Pulmonary lymph node (tissue), 1 donor: ENCODE data around the genes ASB2 and IFI27L1.

DNA sequence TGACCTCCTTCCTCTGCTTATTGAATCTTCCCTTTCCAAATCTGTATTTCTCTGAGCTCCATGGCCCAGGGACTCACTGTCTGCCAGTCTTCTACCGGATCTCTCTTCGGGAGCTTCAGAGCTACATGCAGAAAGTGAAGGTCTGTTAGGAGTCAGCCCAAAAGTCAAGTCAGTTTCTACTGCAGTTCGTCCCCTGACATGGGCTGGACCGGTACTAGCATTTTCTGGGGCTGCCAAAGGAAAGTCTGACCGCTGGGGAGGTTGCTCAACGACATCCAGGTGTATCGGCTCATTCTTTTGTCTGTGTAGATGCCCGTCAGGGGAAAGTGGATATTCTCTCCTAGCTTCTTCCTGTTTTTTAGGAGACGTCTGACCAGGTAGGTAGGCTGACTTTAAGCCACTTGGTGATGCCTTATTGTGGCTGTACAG is 35.3 kb downstream of the UBR7 start:
- PRO-cap: no peak

DNA sequence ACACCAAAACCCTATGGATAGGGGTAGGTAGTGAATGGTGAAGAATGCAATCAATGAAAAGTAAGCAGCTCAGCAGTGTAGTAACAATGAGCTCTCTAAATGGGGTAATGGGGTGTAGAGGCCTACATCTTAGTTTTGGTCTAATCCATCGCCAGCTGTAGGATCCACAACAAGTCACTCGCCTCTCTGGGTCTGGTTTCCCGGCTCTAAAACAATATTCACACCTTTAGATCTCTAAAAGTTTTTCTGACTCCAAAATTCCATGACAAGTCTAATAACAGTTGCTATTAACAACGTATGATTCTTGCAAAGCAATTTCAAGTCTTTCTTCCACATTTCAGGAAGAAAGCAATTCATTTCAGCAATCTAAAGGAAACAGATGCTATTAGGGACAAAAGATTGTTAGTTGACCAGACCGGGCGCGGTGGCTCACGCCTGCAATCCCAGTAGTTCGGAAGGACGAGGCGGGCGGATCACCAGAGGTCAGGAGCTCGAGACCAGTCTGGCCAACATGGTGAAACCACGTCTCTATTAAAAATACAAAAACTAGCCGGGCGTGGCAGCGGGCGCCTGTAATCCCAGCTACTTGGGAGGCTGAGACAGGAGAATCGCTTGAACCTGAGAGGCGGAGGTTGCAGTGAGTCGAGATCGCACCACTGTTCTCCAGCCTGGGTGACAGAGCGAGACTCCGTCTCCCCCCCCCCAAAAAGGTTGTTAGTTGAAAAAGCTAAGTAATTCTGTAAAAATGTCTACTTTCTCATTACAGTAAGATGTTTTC is 1.5 kb downstream of the BTBD7 start:
- PRO-cap: no peak

DNA sequence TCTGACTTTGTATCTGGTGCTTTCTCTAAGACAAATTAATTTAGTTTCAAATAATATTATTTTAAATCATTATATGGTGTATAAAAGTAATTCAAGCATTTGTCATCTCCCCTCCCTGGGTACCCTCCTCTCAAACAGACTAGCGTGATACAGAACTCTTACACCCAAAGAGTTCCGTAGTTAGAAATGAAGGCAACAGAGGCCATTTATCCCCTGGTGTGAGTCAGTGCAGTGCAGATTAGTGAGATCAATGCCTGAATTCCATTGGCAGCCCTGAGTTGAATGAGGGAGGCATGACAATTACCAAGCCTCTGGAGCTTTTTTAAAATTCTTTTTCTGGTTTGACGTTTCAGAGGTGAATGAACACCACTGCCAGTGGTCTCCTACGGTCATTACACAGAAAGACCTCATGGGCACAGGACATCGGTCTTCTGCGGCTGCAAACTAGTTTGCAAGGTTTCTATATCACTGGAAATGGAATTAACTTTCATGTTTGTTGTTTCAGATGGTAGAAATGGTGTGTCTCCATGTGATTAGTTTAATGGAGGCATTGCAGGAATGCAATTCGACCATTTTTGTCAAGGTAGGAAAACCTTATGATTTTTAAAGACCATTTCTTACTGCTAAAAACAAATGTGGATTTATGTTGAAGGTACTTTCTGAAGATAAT is 94.3 kb downstream of the PRIMA1 start:
- PRO-cap: no peak

- PRO-cap: no peak
Observed at GRCh38 chr14:93743908-93744640, 44.2 kb downstream of the PRIMA1 start.

GRCh38 chr14:93955511-93956504 is 20.6 kb downstream of the ASB2 start:
- PRO-cap: no peak

DNA sequence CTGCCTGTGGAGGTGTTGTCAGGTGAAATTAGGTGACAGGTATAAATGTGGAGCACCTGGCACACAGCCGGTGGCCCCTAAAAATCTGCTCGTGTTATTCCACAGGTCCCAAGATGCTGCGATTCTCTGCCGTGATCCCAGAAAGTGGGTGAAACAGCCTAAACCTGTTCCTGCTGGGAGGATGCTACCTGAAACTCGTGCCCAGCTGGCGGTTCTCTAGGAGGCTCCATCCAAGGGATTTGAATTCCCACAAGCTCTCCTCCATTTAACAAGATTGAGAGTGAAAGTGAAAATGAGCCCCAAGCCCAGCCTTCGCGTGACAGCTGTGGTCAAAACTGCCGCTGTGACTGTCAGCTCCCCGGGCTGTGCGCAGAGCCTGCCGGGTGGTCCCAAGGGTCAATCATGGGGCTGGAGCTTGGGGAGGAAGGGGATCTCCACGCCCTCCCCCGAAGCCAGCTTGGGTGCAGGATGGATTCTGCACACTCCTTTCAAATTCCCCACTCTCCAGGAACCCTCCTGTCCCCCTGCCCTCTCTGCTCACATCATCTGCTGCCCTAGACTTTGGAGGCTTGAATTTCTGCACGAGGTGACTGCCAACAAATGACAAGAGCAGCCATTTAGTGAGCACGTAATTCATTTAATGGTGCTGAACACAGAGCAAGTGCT is 5.4 kb downstream of the ASB2 start:
- PRO-cap: no peak

DNA sequence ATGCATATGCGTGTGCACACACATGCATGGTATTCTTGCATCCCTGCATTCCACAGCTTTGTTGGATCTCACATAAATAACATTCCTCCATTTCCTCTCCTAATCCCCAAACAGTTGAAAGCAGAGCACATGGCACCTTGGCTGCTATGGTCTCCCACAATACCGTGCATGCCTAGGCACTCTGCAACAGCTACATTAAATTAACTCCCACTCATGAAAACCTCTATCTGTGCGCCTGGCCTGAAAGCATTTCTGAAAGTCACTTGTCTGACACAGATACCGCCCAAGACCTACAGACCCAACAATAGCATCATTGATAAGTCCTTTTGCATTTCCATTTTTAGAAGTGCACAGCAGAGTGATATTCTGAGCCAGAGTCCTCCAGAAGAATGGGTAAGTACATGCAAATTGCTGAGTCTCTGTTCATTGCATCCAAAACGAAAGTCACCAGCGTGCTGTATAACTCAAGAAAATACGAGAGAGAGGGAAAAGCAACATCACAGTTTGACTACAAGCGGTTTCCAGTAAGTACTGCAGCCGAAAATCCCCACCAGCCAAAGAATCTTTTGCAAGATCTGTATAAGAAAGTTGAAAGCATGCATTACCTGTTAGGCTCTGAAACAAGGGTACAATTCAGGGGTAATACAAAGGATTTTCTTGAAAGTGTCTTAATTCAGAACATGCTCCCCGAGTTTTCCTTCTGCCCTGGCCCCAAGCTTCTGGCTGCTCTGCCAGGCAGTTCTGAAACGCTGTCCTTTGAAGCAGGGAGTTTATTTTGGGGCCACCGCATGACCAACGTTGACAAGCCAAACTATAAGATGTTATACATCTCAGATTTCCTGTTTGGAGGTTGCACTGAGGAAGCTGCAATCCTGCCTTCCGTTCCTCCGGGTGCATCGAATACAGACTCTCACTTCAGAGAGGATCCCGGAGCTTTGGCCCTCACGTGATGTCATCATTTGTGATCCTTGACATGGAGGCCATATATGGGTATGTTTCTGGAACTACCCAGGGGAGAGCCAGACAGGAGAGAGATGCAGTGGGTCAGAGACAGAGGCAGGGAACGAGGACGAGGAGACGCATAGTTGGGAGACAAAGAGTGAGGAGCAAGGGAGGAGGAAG is at the start of gene ASB2:
TSS of gene ASB2 (minus strand) at position 742 of the 1,122 bp plus-strand sequence.
- PRO-cap: bidirectional peak, plus-strand start at position 467 of the sequence, minus-strand start at position 261 of the sequence; bidirectional peak, plus-strand start at position 1,053 of the sequence, minus-strand start at position 895 of the sequence

DNA sequence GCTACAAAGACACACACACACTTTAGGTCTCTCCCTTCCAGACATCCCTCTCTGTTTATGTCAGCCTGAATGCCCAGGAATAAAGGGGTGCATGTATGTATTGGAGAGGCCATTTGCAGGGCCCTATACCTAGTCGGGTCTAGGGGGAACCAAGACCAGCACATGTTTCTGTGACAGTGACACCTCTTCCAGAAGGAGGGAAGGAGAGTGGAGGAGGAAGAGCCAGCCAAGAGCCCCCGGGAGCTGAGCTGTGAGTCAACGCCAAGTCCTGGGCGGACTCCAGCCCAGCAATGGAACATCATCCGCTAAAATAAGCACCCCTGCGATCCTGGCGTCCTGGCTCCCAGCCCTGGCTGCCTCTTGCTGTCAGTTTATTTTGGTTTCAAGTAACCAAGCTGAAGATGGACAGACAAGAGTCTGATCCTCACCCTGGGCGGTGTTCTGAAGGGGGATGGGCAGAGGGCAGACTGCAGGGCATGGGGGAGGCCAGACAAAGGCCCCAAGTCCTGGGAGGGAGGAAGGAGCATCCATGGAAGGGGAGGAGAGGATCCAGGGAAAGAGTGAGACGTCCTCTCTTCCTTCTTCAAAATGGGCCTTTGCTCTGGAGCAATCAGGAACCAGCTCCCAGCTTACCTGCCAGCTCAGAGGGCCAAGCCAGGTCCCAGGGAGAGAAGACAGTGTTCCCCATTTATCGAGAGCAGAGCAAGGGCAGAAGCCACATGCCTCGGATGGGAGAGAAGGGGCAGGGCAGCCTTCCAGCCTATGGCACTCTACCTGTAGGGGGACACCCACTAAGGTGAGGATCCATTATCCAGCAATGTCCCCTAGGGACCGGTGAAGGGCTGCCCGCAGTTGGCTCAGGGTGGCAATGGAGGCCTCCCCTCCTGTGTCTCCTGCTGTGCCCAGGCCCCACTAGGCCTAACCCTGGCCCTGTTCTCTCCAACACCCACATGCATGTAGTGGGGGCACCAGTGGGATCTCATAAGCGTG is 4.6 kb upstream of the ASB2 start:
- PRO-cap: no peak

- PRO-cap: bidirectional peak, plus-strand start at chr14:94081310, minus-strand start at chr14:94081156
Observed at GRCh38 chr14:94081032-94081824, at the start of gene IFI27L1. TSS of gene IFI27L1 (plus strand) at chr14:94081310.

- PRO-cap: no peak
Observed at GRCh38 chr14:94162085-94162301, 12.1 kb upstream of the PPP4R4 start.

GRCh38 chr14:94289937-94290756 is 2.9 kb downstream of the SERPINA10 start:
- PRO-cap: no peak

- PRO-cap: no peak
Observed at GRCh38 chr14:94345655-94346145, 22.6 kb upstream of the SERPINA6 start.

DNA sequence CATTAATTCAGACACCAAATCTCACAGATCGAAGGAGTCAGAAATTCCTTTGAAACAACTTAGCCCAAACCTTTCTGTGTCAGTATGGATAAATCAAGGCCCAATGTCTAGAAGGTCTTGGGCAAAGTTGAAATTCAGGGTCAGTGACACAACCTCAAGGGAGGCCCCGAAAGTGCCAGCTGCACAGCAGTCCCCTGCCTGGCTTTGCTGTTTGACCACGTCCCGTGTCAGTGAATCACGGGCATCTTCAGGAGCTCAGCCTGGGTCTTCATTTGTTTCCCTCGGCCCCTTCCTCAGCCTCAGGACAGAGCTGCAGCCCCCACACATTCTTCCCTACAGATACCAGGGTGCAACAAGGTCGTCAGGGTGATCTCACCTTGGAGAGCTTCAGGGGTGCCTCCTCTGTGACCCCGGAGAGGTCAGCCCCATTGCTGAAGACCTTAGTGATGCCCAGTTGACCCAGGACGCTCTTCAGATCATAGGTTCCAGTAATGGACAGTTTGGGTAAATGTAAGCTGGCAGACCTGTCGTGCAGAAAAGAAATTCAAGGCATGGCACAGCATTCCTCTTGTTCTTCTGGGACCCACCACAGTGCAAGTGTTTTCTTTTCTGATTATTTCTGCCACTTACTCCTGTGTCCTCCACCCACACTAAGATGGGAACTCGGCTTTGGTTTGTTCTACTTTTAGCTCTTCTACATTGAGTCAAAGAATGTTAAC is 9.2 kb downstream of the SERPINA1 start:
- PRO-cap: no peak

DNA sequence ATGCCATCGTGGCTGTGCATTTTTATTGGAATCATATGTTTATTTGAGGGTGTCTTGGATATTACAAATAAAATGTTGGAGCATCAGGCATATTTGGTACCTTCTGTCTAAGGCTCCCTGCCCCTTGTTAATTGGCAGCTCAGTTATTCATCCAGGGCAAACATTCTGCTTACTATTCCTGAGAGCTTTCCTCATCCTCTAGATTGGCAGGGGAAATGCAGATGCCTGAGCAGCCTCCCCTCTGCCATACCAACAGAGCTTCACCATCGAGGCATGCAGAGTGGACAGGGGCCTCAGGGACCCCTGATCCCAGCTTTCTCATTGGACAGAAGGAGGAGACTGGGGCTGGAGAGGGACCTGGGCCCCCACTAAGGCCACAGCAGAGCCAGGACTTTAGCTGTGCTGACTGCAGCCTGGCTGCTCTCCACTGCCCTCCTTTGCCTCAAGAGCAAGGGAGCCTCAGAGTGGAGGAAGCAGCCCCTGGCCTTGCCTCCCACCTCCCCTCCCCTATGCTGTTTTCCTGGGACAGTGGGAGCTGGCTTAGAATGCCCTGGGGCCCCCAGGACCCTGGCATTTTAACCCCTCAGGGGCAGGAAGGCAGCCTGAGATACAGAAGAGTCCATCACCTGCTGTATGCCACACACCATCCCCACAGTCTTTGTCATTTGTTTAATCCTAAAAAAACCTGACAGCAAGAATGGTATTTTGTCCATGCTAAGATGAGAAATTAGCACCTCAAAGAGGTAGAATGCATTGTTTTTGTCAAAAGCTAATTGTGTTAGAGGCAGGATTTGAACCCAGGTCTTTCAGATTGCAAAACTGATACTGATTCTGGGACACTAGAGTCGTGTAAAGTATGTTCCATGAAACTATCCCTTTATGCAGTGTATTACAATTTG is 6.8 kb downstream of the SERPINA1 start:
- PRO-cap: no peak

DNA sequence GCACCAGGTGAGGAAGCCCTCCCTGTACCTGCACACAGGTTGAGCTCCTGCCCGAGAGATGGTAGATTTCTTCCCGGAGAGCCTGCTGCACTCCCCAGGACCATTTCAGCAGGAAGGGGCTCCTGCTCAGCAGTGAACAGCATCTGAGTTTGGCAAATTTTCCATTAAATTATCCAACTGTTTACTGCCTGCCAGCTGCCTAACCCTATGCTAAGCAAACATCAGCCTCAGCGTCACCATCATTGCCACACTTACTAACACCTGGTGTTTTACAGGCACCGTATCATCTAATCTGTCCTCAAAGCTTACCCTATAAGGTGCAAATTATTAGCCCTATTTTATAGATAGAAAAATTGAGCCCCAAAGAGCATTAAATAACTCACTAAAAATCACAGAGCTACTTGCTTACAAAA is 1.8 kb downstream of the SERPINA1 start:
- PRO-cap: no peak

DNA sequence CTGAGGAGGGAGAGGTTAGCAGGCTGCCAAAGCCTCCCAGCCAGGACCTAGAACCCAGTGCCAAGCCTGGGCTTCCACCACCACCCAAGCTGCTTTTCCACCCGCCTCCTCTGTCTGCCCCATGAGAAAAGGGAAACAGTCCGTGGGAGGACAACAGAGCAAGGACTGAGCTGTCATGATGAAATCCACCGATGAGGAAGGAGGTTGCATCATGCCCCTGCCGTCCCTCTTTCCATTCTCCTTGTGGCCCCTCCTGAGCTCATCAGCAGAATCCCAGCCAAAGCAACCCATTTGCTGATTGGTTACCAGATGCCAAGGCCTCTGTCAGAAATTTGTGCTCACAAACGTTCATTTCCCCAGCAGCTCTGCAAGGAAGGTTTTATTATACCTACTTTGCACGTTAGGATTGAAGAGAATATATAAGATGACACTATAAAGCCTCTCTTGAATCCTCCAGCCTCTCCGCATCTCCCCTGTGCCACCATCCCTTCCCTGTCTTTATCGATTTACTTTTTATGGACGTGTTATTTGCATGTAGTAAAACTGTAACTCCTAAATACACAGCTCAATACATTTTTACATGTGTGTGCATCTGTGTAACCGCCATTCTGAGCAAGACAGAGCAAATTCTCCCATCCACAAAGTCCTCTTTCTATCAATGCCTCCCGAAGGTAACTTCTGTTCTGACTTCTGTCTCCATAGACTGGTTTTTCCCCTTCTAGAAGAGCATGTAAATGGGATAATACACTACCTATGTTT is 6.4 kb upstream of the SERPINA1 start:
- PRO-cap: unidirectional peak, minus-strand start at position 123 of the sequence

GRCh38 chr14:94395371-94395610 is 6.9 kb upstream of the SERPINA1 start:
- PRO-cap: no peak

- PRO-cap: no peak
Observed at GRCh38 chr14:94441424-94441823, 11.2 kb downstream of the SERPINA11 start.

GRCh38 chr14:94582410-94582963 is 1.3 kb downstream of the SERPINA5 start:
- PRO-cap: no peak

DNA sequence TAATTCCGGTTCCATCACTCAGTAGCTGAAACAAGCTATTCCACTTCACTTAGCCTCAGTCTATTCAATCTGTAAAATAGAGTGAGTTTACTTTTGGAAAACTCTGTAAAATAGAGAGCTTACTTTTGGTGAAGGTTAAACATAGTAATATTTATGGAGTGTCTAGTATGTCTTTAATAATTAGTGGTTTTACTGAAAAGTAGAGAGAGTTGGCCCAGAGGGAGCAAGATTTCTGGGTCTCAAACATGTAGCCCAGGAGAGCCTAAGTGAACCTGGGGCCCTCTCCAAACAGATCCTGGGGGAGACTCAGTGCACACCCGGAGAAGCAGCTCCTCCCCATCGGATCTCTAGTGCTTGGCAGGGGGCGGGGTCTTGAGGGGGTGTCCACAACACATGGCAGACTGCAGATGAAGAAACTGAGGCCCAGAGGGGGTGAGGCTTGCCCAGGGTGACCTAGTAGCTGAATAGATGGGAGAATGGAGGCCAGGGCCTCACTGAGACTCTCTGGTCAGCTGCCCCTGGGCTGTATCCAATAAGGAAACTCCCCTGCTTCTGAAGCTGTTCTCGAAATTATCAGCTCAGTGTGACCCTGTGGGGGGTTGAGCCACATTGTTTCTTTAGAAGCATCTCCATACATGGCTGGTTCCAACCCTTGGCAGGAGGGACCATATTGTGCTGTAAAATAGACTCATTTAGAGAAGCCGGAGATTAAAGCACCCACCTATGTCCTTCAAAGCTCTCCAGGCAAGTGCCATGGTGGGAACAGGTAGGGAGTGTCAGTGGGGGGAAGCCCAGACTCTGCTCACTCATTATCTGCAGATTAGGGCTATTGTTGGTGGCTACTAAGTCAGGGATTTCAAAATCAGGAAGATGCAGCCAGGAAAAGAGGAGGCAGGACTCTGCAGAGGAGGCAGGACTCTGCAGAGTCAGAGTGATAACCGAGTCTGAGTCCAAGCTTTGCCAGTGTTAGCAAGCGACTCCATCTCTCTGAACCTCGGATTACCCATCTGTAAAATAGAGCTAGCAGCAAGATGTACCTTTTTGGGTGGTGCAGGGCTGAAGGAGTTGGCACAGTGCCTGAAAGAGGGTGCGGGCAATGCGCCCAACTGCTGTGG is 3.3 kb downstream of the SERPINA5 start:
- PRO-cap: no peak